Iris pigment epithelial cell (primary cell): ENCODE data around the gene BEND3.

DNA sequence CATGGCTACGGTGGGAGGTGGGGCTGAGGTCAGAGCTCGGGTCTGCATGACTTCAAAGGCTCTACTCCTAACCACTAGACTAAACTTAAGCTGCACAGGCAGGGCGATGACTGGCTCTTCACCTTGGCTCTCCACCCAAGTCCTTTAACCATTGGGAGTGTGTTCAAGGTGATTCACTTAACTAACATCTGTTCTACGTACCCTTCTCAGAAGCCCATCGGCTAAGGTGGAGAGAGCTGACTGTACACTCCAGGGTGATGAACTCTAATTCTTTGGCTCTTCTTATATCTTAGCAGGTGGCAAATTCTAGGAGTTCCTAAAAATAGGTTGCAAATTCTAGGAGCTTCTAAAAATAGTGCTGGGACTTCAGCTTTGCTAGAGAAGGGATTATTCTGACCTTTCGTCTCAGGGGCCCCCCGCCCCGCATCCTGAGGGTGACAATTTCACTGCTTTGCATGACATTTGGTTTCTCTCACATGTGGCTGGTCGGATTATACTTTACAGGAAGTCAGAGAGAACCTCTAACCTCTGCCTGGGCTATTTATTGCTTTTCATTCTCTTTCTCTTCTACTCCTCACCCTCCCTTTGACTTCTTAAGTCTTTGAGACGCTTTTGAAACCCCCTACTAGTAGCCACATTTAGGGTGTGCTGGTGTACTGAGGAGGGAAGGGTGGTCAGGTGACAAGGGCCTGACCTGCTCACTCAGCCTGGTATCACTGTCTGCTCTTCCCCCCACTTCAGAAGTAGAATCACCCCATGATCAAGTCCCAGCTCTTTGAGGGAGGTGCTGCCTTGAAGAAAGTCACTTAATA lies 55.5 kb downstream of the PRDM1 start:
- RRBS = no CpG with 5 or more reads among the region's 10 CpGs

GRCh38 chr6:106458221-106458592 lies 97.7 kb downstream of the CRYBG1 start:
- RRBS = no CpG with 5 or more reads among the region's 1 CpG

DNA sequence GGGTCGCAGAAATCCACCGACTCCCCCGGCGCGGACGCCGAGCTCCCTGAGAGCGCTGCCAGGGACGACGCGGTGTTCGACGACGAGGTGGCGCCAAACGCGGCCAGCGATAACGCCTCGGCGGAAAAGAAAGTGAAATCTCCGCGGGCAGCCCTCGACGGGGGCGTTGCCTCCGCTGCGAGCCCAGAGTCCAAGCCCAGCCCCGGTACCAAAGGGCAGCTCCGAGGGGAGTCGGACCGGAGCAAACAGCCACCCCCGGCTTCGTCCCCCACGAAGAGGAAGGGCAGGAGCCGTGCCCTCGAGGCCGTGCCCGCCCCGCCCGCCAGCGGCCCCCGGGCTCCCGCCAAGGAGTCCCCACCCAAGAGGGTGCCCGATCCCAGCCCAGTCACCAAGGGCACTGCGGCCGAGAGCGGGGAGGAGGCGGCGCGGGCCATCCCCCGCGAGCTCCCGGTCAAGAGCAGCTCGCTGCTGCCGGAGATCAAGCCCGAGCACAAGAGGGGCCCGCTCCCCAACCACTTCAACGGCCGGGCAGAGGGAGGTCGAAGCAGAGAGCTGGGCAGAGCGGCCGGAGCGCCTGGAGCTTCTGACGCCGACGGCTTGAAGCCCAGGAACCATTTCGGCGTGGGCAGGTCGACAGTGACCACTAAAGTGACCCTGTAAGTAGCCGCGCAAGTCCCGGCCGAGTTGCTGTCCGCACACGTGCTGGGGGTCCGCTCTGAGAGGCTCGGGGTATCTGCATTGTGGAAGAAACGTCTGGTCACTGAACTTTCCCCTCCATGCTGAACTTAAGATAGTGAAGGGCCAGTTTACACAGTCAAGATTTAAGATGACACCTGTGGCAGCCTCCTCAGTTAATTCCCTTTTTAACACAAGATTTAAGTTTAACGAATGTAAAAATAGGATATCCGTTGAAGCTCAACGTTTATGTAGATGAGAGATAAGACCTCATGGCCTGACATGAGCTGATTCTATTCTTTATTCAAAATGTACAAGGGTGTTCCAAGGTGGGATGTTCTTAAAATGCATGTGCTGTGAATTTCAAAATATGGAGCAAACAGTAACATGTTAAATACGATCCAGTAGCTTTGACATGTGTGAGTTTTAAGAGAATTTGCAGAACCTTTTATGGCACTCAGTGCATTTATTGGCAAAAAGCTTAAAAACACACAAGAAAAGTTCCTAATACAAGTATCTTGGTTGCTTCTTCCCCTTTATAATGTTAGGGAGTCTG lies 116.5 kb downstream of the RTN4IP1 start:
- RRBS = 3% methylated on average over 19 of the region's 83 CpGs

- RRBS = no CpG with 5 or more reads among the region's 2 CpGs
Observed at GRCh38 chr6:106764394-106765122, 135.2 kb downstream of the QRSL1 start.

GRCh38 chr6:107115197-107116135 lies at the start of gene BEND3:
BEND3 (minus strand) TSS chr6:107115515.
- RRBS = 2% methylated on average over 46 of the region's 111 CpGs

DNA sequence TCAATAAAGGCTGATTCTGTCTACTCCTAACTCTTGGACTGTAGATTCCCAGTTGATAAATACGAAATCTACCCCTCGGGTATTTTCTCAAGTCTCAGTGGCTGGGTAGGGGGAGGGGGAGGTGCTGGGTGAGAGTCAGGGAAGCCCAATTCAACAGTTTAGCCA lies 703 bp upstream of the BEND3 start:
- RRBS = no CpG with 5 or more reads among the region's 2 CpGs

- RRBS = 25% methylated on average over 2 of the region's 14 CpGs
Observed at GRCh38 chr6:107666335-107667085, 157.6 kb downstream of the SCML4 start.

DNA sequence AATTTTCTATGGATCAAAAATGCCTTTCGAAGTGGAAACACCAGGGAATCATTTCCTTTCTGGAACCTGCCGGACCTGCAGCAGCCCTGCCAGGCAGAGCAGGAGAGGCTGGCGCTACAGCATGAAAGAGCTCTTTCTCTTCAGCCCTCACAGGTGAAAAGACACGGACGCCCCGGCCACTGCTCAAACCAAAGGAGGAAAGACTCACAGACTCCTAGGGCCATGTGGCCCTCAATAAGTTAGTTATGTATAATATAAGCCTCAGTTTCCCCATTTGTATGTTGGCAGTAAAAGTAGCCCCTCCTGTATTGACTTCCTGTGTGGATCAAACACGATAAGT lies 8.3 kb downstream of the SCML4 start:
- RRBS = no CpG with 5 or more reads among the region's 7 CpGs

GRCh38 chr6:107816751-107817529 lies 7.2 kb downstream of the SCML4 start:
- RRBS = no CpG with 5 or more reads among the region's 6 CpGs

DNA sequence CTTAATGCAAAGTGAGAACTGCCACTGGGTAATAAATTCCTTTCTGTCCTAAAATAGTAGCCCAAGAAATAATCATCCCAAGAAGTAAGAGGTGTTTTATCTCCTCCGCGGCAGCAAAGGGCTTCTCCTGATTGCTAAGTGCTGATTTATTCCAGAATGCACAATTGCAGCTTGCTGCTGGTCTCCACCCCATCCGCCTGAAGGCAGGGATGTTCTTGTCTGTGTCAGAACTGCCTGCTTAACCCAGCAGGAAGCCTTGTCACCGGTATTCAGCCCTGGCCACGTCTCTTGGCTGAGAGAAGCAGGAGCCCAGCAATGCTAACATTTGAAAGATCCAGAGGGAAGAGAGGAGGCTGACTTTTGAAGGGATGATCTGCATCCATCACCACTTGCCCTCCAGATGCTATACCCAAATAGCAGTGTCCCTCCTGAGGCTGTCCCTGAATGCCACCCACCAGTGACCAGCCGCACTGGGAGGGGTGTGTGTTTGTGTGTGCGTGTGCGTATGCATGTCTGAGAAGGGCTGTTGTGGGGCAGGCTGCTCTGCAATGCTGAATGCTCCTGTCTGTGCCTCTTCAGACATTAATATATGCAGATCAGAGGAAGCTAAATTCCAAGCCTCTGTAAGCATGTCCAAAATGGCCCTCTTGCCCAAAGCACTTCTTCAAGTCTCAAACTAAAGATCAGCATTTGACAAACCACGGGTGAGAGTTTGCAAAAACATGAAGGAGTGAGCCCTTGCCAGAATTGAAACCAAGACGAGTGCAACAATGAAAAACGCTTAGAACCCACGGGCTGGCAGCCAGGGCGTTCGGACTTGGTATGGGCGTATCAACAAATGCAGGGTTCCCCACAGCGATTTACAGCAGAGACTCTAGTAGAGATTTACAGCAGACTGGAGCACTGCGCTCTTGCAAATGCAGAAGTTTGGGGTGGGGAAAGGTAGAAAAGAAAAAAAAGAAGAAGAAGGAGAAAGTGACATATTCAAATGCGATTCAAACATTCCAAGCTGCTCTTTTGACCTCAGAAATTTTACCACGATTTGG lies 3.9 kb downstream of the SCML4 start:
- RRBS = no CpG with 5 or more reads among the region's 19 CpGs

- RRBS = no CpG with 5 or more reads among the region's 14 CpGs
Observed at GRCh38 chr6:107860523-107860950, 36.4 kb upstream of the SCML4 start.

DNA sequence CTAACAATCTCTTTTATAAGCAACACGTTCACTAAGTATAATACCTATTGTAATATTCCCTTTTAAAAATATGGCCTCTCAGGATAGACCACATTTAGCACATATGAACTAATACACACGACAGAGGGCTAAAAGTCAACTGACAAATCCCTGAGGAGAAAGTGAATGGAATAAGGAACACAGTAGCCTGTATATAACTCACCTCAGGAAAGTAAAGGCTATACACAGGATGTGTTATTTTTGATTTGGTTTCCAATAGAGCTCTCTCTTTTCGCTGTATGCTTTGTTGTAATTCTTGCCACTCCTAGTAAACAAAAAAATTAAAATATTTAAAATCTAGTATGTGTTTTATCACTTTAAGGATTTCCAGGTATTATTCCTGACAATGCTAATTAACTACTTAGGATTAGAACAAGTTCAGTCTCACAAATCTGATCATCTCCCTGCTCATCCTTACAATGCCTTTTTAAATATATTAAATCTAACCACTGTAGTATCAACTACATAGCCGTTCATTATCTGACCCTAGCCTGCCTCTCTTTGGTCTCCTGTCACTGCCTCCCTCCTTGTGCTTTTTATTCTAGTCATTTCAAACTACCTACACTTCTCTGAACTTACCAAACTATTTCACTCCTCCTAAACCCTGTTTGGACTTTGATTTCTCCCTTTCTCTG lies 57.0 kb upstream of the SCML4 start:
- RRBS = no CpG with 5 or more reads among the region's 4 CpGs

DNA sequence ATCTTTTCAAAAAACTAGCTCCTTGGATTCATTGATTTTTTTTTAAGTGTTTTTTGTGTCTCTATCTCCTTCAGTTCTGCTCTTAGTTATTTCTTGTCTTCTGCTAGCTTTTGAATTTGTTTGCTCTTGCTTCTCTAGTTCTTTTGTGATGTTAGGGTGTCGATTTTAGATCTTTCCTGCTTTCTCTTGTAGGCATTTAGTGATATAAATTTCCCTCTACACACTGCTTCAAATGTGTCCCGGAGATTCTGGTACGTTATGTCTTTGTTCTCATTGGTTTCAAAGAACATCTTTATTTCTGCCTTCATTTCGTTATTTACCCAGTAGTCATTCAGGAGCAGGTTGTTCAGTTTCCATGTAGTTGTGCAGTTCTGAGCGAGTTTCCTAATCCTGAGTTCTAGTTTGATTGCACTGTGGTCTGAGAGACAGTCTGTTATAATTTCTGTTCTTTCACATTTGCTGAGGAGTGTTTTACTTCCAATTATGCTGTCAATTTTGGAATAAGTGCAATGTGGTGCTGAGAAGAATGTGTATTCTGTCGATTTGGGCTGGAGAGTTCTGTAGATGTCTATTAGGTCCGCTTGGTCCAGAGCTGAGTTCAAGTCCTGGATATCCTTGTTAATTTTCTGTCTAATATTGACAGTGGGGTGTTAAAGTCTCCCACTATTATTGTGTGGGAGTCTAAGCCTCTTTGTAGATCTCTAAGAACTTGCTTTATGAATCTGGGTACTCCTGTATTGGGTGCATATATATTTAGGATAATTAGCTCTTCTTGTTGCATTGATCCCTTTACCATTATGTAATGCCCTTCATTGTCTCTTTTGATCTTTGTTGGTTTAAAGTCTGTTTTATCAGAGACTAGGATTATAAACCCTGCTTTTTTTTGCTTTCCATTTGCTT lies 65.7 kb upstream of the SCML4 start:
- RRBS = no CpG with 5 or more reads among the region's 7 CpGs

DNA sequence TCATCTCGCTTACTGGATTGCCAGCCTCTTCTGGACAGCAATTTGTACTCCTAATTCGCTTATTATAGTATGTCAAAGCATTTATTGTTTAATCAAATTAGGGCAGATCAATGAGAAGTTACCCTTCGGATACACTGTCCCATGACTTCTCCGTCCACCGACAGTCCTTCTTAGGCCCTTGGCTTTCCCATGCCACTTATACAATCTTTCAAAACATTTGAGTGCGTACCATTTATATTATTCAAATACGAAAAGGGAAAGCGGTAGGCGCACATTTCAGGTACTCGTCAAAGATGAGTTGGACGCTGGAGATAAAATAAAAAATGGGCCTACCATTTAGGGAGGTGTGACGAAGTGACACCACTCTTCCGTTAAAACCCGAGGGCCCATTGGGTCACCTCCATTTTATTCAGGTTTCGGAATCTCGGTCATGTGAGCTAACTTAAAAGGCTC lies 577 bp upstream of the AFG1L start:
- RRBS = no CpG with 5 or more reads among the region's 16 CpGs

- RRBS = no CpG with 5 or more reads among the region's 1 CpG
Observed at GRCh38 chr6:108348507-108349000, 53.7 kb downstream of the AFG1L start.

- RRBS = no CpG with 5 or more reads among the region's 3 CpGs
Observed at GRCh38 chr6:108363122-108363599, 68.3 kb downstream of the AFG1L start.

- RRBS = no CpG with 5 or more reads among the region's 3 CpGs
Observed at GRCh38 chr6:108453601-108454154, 107.0 kb upstream of the FOXO3 start.

DNA sequence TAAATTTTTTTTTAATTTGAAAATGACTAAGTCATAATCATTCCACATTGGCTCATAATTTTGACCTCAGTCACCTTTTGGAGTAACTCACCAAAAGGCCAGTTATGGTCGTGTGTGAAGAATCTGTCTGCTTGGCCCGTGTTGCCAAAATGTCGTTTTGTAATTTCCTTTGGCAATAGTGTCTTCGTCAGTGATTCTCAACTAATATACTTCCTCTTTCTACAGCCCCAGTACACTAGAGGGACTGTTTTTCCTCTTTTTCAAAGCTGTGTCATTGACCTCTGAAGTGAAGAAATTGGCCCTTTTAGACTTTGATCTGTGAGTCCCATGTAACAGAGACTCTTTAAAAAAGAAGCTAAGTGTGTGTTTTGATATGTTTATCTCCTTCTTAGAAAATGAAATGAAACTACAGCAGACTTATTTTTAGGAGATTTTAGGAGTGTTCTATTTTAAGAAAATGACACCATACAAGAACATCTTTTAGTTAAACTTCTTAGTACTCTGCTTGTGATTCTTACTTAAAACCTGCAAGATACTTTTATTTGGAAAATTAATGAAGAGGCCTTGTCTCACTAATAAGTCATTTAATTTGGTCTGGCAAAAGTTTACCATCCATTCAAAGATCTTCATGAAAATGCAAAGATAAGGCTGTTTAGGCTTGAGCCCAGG lies 5.3 kb downstream of the FOXO3 start:
- RRBS = no CpG with 5 or more reads among the region's 4 CpGs

DNA sequence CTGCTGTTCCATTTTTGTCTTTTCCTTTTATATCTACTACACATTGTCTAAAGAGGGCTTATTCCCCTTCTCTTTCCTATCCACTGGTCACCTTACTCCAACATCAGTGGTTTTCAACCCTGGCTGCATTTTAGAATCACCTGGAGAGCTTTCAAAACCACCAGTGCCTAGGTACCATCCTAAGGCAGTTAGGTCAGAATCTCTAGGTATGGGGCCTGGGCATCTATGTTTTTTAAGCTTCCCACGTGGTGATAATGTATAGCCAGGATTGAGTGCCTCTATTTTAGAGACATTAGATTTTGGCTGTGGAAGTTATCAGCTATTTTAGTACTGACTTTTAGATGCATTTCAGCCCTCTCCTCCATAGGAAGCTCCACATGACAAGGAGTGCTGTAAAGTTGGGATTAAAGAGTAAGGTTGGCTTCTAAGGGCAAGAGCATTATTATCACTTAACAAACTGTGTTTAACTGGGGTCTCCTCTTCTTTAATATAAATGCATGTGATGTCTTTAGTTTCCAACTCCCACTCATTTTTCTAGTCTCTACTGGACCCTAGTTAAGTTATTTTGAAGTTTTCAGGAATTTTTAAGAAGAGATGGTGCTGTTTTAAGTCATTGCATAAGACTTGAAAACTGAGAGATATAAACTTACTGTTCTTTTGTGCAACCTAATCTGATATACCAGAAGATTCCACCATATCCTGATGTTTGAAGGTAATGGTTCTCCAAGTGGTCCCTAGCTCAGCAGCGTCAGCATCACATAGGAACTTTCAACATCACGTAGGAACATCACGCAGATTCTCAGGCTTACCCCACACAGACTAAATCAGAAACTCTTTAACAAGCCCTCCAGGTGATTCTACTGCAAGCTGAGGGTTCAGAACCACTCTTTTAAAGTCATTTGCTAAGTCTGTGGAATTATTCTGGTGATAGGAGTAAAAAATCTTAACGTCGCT lies 17.0 kb downstream of the FOXO3 start:
- RRBS = no CpG with 5 or more reads among the region's 6 CpGs

GRCh38 chr6:108596707-108597168 lies 36.0 kb downstream of the FOXO3 start:
- RRBS = no CpG with 5 or more reads among the region's 1 CpG